Measurements from ENCODE around the gene LINGO1.

GRCh38 chr15:77409908-77410107, 10.1 kb downstream of the PEAK1 start:
- PRO-cap: unidirectional peak, plus-strand start at chr15:77409978

DNA sequence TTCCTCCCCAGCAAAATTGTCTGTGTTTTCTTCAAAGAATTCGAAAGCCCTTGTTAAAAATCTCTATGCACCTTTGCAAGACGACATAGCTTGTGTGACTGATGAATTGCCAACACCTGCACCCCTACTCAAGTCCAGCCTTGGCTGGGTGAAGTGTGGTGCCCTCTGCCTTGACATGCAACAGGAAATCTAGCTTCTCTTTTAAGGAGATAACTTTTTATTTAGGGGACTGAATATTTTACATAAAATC, 642 bp downstream of the HMG20A start:
- PRO-cap: no peak

DNA sequence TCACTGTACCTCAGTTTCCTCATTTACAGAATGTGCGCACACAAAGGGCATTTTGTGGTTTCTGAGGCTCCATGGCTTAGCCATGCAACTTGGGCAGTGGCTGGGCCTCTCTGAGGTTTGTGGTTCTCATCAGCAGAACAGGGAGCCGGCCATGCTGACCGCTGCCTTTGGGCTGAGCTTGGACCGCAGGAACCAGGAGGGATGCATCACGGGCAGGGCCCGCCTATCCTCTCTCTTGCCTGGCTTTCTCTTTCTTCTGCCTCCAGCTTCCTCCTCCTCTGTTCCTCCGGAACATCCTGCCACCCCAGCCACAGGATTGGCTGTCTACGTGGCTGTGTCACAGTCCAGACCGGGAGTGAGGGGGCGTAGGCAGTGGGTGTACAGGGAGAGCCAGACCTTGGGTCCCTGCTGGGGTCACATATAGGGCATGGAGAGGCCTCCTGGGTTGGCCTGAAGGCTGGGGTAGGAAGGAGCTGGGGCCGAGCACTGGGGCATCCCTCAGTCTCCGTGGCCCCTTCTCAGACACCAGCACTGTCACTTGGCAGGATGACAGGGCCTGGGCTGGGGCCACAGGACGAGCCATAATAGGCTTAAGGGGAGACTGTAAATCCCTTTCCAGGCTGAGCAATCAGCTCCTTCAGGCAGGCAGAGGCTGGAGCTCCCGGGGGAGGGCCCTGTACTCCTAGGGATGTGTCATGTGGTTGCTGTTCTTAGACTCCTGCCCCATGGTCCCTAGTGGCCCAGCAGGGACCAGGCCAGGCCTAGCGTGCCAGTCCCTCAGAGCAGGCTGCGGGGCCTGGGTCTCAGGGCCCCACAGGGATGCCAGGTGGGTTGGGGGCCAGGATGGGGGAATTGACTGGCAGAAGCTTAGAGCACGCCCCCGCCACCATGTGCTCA, 25.5 kb downstream of the LINGO1 start:
- PRO-cap: no peak

DNA sequence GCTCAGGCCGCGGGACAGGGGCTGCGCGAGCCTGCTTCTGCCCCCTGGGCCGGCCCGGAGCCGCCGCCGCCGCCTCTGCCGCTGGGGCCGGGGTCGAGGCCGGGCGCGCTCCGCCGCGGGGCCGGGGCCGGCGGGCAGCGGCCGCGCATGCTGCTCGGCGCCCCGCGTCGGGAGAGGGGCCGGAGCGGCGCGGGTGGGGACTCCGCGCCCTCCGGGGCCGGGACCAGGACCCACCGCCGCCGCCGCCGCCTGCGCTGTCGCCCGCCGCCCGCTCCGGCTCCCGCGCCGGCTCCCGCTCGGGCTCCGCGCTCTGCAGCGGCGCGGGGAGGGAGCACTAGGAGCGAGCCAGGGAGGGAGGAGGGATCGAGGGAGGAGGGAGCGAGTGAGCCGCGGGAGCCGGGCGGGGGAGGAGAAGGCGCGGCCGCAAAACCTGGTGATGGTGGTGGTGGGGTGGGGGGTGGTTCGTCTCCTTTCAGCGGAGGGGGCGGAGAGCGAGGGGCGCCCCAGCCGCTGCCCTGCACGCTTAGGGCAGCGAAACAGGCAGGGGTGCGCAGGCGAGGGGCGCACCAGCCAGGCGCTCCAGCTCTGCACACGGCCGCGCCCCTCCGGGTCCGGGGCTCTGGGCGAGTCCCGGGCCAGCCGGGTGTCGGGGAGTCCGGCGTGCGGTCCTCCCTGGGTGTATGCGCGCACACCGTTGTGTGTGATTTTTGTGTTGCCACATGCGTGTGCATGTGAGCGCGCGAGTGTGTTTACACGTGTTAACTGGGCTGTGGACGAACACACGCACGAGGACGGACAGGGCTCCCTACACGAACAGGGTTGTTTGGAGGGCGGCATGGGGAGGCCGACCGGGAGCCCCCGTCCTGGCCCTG, at the start of gene LINGO1:
Gene LINGO1, minus strand, starts transcription at position 336 of the 872 bp plus-strand sequence.
- PRO-cap: no peak

- PRO-cap: no peak
Observed at GRCh38 chr15:78000640-78001498, 76.6 kb downstream of the TBC1D2B start.

GRCh38 chr15:78024181-78024600, 53.3 kb downstream of the TBC1D2B start:
- PRO-cap: no peak

DNA sequence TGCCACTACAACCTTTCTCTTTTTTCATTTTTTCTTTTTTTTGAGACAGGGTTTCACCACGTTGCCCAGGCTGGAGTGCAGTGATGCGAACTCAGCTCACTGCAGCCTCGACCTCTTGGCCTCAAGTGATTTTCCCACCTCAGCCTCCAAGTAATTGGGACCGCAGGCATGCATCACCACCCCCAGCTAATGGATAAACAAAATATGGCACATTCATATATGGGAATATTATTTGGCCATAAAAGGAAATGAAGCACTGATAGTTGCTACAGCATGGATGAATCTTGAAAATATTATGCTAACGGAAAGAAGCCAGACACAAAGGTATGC, 34.2 kb downstream of the TBC1D2B start:
- PRO-cap: no peak

DNA sequence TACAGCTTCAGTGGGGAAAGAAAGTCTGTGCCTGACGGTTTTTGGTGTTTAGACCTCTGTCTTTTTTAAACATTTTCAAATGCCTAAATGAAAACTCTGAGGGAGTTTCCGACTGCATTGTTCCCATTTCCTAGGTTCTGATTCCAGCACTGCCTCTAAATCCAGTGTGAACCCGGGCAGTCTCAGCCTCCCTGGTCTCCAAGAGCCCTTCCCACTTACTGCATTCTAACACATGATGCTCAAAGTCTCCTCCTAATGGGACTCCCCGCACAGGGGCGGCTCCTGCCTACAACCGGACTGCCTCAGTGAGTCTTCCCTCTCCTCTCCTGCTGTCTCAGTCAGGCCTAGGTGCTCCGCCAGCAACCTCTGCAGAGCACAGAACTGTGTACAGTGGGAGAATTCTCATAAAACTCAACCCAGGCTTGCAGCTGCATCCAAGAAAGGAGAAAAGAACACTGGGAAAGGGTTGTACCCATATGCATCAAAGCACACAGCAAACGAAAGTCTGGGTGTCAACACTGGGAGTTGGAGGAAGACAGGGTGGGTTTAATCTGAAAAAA, 28.9 kb downstream of the TBC1D2B start:
- PRO-cap: no peak

DNA sequence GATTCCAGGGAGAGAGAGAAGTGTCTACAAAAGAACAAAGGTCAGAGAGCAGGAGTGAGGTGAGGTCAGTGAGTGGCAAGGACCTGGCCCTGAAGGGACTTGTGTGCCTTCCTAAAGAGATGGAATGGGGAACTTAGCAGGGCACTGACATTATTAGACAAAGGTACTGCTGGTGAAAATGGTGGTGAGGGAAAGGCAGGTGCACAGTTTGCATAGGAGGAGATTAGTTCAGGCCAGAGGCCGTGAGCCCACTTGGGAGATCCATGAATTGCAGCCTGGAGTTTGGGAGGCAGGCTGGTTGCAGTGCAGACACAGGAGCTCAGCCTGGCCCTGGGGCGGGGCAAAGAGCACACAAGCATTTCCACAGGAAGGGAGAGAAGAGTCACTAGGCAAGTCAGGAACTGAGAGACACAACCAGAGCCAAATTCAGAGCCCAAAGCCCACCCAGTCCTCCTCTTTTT, 21.2 kb downstream of the TBC1D2B start:
- PRO-cap: bidirectional peak, plus-strand start at position 380 of the sequence, minus-strand start at position 270 of the sequence

DNA sequence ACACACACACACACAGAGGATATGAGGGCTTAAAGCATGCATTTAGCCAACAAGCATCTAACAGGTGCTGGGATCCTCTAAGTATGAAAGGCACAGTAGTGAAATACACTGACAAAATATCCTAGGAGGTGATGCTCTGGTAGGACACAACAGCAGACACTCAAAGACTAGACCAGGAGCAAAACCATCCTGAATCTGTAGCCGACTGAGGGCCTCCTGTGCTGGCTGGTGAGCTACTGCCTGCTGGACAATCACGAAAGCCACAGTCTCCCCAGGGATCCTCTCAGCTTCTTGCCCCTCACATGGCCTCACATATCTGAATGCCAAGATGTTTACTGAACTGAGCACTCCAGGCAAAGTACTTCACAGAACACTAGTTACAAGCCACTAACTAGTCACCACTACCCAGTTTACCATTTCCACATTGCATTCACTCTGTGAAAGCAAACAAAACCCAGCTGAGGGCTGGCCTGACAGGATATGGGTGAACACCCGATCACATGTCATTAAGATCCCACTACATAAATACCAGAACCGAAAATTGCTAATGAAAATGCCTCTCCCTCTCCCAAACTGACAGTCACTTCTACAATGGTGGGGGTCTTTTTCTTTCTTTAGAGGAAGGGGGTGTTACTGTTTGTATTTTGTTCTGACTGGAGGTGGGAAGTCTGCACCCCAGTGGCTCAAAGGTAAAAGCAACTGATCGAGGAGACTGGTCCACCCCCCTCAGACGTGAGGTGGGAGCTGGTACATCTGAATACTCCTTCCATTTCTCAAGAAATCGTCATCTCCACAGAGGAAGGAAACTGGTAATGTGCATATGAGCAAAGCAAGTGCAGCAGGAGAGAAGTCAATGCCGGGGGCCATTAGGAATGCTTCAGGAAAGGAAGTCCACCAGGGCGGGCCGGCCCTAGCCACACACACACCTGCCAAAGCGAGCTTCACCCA, 8.8 kb downstream of the TBC1D2B start:
- PRO-cap: no peak

DNA sequence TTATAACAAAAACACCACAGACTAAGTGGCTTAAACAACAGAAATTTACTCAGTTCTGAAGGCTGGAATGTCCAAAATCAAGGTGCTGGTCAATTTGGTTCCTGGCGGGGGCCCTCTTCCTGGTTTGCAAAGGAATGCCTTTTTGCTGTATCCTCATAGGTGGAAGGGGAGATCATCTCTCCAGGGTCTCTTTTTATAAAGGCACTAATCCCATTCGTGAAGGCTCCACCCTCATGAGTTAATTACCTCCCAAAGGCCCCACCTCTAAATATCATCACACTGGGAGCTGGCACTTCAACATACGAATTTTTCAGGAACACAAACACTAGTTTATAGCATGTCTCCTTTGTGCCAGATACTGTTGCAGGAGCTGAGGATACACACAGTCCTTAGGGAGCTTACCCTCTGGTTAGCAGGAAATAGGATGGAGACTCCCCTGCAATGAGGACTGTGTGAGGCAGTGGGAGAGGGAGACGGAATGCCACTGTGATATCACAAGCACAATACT, 5.6 kb downstream of the TBC1D2B start:
- PRO-cap: no peak

DNA sequence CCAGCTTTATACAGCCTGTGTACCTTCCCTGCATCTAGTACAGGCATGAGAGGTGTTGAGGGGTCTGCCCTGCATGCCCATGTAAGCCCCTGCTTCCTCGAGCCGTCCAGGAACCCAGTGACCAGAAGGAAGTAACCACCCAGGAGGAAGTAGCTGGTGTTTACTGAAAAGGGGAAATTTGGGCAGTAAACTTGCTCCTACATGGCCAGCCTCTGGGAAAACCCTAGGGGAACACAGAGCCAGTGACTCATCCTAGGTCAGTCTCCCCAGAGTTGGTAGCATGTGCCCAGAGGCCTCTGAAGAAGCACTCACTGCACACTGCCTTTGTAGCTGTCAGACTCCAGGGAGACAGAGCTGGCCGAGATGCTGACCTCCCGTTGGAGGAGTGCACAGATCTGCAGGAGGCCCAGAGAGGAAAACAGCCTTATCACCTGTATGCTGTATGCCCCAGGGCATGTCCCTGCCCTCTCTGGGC, 4.9 kb upstream of the TBC1D2B start:
- PRO-cap: no peak

GRCh38 chr15:78103668-78104281, 11.4 kb downstream of the SH2D7 start:
- PRO-cap: unidirectional peak, plus-strand start at chr15:78103986

DNA sequence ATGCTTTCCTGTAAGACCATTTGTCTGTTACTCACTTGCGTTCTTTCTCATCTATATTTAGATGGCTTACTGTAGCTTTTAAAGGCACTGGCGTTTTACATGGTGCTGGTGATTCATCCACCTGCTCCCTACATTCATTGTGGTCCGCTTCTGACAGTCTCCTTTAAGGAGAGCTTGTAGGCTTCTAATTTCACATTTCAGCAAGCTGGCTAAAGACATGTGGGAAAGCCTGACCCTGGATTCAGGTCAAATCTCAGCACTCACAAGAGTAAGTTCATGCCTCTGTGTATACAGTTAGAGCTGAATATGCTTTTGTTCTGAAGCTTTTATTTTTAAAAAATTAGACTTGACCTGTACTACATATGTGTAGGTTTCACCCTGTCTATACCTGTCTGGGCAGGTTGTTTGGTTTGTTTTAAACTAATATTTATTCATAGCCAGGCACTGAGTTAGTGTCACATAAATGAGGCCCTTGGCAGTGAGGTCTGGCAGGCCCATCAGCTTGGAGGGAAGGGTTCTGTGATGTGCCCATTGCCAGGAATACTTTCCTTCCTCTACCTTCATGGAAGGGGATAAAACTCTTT, 1.8 kb downstream of the DNAJA4 start:
- PRO-cap: no peak

DNA sequence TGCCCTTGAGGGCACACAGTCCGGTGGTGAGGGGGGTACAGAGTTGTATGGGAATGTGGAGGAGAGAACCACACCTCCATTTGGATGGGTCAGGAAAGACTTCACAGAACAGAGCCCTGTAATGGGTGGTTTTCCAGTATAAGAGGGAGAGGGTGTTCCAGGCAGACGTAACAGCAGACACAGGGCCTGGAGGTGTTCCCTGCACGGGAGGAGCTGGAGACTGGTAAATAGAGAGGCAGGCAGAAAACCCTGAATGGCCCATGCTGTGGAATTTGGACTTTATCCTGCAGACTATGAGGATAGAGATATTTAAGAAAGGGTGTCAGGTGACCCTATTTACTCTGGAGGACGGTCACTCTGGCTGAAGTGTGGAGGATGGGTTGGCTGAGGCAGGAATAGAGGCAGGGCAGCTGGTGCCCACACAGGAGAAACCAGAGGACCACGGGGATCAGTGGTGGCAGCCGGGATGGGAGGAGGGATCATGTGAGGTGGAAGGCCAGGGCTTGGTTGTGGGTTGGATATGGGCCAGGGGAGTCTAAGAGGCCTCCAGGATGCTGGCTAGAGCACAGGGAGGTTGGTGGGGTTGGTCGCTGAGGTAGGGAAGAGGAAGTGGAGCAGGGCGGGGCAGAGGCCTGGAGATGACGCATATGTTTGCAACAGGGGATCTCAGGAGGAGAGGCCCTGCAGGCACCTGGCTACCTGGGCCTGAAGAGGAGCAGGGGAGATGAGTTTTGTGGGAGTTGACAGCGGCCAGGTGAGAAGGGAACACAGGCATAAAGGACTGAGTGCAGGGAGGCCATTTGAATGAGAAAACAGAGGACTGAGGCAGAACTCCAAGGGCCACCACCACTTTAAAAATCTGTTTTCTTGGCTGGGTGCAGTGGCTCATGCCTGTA, 34.7 kb downstream of the CRABP1 start:
- PRO-cap: no peak

DNA sequence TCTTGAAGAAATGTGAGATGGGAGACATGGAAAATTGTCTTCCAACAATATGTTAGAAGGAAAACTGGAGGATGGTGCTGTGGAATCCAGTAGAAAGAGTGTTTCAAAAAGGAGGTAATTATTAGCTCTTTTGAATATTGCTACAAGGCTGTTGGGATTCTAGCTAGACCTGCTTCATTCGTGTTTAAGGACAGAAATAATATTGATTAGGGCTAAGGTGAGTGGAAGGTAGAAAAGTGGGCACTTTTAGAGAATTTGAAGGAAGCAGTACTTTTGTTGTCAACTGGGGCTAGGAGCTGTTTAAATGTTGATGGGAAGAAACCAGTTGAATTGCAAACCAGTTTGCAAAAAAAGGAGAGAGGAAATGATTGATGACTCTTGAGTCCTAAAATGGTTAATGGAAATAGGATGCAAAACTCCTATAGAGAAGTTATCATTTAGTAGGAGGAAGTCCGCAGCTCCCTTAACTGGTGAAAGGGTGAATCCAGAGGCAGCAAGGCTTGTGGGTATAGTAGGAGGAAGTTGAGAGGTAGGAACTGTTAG, 15.2 kb downstream of the IREB2 start:
- PRO-cap: no peak

DNA sequence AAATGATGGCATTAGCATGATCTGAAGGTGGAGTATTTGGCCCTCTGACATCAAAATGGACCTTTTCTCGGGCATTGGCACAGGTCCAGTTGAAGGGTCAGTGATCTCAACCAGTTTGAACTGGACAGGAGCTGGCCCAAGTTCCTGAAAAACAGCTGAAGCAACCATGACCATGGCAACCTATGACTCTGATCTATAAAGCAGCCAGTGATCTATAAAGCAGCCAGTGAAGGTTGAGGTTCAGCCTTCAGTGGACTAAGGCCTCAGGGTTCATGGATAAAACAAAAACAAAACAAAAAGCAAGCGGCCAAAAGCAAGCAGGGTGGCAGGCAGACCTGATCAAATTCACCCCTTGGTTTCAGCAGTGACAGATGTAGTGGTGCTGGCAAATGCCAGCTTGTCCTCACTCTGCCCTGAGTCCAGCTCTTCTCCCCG, 10.0 kb upstream of the CHRNB4 start:
- PRO-cap: no peak

- PRO-cap: no peak
Observed at GRCh38 chr15:78804234-78804806, 6.9 kb downstream of the ADAMTS7 start.

DNA sequence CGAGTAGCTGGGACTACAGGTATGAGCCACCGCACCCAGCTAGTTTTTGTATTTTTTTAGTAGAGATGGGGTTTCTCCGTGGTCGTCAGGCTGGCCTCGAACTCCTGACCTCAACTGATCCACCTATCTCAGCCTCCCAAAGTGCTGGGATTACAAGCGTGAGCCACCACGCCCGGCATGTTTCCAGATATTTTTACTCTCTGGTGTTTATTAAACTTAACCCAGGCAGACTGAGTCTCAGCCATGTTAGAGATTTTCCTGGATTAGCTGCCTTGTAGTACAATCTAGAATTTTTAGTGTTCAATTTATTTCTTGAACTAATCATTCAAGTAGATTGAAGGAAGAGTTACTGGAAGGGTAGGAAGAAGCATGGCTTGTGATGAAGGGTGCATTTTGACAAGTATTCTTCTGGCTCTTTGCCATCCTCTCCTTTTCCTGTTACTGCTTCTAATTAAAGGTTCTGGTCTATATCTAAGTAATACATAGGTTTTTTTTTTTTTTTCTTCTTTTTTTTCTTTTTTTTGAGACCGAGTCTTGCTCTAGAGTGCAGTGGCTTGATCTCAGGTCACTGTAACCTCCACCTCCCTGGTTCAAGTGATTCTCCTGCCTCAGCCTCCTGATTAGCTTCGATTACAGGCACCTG, 27.8 kb downstream of the MORF4L1 start:
- PRO-cap: no peak

DNA sequence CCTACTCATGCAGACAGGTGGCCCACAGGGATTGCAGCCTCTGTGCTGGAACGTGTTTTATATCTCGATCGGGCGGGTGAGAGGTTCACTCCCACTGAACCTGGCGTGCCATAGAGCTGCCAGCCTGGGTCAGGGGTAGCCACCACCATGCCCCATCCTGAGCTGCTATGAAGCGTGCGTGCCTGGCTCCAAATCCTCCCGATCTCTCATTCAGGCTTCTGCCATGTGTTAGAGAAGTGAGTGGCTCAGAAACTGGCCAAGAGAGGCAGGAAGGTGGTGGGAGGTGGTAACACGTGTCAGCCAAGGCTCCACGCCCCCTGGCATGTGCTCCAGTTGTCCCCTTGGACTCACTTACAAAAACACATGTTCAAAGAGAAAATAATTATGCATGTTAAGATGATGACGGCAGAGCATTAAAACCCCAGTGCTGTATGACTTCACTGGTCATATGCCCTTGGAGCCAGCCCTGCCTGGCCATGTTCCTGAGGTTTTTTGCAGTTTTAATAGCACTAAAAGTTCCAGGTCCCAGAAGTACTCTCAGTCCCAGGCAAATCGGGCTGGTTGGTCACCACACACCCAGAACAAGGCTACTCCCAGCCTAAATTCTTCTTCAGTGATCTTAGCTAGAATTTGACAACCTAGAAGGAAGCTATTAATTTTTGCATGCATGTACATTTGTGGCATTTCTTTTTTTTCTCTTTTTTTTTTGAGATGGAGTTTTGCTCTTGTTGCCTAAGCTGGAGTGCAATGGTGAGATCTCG, 30.5 kb downstream of the CTSH start:
- PRO-cap: no peak